GM23248 (cell line): Measurements from ENCODE around the genes STK26, FRMD7, GPC4 and CCDC160.

DNA sequence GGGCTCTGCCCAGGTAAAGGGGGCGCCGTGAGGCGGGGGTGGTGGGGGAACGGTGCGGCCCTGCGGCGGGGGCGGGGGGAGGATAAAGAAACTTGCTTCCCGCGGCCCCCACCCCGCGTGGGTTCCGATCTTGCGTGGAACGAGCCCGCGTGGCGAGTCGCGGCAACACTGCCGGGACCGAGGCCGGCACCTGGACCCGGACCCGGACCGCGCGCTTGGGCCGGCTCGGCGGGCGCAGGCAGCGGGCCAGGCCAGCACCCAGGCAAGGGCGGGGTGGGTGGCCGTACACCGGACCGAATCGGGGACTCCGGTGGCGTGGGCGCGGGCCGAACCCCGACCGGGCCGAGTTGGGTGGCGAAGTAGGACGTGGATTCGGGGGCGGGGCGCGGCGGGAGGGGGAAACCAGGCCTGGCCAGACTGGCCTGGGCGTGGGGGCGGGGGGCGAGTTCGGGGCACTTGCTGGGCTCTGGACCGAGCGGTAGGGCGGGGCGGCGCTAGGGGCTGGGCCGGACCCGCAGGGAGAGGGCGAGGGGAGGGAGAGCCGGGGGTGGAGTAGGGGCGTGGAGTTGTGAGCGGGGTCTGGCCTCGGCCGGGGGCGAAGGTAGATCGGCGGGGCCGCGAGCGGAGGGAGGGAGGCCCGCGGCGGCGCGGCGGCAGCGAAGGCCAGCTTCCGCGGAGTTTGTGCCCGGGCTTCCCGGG is 1.9 kb upstream of the BCORL1 start:
- RAMPAGE, long total RNA, result no peak

DNA sequence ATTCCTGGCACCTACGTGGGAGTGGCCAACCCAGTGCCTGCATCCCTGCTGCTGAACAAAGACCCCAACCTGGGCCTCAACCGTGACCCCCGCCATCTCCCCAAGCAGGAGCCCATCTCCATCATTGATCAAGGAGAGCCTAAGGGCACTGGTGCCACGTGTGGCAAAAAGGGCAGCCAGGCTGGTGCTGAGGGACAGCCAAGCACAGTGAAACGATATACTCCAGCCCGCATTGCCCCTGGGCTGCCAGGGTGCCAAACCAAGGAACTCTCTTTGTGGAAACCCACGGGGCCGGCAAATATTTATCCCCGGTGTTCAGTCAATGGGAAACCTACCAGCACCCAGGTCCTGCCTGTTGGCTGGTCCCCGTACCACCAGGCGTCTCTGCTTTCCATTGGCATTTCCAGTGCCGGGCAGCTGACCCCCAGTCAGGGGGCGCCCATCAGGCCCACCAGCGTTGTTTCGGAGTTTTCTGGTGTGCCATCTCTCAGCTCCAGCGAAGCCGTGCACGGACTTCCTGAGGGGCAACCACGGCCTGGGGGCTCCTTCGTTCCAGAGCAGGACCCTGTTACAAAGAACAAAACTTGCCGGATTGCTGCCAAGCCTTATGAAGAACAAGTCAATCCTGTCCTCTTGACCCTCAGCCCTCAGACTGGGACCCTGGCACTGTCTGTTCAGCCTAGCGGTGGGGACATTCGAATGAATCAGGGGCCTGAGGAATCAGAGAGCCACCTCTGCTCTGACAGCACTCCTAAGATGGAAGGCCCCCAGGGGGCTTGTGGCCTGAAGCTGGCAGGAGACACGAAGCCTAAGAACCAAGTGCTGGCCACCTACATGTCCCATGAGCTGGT is 32.7 kb downstream of the BCORL1 start:
- RAMPAGE, long total RNA, result no peak

DNA sequence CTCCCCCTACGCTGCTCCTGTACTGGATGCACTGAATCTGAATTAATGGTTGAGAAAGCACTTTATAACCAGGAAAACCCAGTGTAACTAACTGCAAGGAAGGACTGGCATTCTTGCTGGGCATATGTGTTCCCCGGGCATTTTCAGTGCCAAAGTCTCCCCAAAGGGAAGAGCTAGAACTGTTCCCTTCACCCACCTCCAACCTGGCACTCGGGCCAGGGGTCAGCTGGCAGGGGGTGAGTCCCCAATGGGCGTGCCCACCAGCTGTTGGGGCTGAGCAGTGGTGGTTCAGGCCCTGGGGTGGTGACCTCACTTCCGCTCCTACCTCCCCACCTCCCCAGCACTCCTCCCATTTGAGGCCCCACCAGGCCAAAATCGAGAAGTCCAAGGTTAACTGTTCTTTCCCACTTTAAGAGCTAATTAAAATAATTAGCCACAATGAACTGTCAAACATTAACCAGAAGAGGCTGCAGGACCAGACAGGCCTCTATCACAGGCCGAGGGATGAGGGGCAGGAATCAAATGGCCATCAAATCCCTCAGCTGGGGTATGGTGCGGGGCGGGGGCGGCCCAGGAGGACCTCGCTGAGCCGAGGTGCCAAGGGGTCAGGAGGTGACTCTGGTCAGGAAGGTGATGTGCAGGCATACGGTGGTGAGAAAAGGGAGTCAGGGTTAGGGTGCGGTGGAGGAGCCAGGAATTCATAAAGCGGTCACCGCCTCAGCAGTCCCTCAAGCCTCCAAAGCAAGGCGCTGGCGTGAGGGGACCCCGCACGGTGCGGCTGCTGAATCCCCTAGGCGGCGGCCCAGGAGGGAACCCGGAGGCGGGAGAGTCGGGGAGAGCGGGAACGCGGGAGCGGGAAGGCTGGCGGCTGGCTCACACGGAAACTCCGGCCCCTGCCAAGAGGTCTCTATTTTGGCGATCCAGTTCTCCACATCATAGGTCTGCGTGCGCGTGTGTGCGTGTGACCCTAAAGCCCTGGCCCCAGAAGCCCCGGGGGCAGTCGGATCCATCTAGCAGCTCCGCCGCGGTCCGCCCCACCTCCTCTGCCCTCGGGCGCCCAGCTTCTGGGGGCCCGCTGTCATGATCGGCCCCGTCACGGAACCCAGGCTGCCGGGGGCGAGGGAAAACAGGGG is 978 bp downstream of the ELF4 start:
- RAMPAGE, long total RNA, result no peak

DNA sequence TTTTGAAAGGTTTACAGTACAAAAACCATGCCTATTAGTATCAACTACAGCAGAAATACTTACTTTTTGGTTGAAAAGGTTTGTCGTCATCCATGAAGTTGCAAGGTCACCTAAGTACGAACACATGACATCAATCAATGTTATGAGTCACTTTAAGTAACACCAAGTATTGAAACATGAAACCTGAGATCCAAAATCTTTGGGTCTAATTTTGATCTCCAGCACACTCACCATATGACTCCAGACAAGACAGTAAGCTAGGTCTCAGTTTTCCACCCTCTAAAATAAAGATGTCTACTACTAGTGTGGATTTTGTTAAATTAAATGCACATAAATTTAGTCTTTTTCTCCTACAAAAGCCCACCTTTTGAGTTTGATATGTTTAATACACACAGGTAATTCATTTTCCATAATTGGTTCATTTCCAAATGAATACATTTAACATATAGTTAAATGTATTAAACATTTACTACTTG is 8.3 kb downstream of the ZNF280C start:
- RAMPAGE, long total RNA, result no peak

DNA sequence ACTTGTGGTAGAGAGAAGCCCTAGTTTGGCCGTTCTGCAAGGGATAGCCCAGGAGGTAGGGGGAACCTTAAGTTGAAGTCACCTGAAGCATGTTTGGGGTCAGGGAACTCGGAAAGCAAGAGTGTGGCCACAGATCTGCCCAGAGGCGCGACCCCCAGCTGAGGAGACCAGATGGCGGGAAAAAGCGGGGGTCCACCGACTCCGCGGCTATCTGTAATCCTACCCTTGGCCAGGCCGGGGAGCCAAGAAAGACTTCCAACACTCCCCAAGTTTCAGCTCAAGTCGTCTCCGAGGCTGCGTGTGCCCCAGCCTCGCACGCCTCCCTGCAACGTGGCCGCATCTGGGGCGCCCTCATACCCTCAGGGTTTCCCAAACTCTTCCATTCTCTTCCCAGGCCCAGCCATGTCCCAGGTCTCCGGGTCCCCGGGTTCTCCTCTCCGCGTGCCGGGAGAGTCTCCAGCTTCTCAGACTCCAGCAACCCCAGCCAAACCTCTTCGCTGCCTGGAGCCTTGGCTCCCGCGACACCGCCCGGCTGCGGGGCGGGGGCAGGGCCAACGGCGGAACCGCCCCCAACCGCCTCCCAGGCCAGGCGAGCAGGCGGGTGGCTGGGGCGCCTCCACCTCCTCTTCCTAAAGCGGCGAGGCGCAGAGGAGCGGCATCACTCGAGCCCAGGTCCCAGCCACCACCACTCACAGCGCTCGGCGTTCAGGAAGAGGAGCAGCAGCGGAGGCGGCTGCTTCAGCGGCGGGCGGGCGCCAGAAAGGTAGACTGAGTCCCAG is at the start of gene STK26:
STK26 (plus strand) TSS at position 658 of the 779 bp plus-strand sequence.
- RAMPAGE, long total RNA, result no peak

DNA sequence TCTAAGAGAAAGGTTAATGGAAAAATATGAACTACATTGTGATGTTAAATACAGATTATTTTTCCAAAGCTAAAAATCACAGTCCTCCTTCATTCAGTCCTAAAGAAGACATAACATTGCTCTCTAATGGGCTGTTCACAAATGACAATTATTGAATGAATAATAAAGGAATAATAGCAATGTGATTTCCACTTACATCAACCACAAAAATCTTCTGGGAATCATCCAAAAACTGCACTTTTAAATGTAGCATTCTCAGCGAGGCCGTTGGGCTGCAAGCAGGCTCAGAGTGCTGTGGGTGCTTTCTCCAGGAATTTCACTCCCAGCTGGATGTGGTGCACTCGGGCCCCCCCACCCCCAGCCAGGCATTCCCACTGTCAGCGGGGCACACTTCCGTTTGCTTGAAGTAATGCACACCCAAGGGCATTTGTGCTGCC is at the start of gene FRMD7:
FRMD7 (minus strand) TSS at position 429 of the 437 bp plus-strand sequence.
- RAMPAGE, long total RNA, result no peak

GRCh38 chrX:132206290-132206706 is 12.9 kb downstream of the RAP2C start:
- RAMPAGE, long total RNA, result no peak

GRCh38 chrX:133188763-133188962 is 29.5 kb downstream of the TFDP3 start:
- RAMPAGE, long total RNA, result no peak

DNA sequence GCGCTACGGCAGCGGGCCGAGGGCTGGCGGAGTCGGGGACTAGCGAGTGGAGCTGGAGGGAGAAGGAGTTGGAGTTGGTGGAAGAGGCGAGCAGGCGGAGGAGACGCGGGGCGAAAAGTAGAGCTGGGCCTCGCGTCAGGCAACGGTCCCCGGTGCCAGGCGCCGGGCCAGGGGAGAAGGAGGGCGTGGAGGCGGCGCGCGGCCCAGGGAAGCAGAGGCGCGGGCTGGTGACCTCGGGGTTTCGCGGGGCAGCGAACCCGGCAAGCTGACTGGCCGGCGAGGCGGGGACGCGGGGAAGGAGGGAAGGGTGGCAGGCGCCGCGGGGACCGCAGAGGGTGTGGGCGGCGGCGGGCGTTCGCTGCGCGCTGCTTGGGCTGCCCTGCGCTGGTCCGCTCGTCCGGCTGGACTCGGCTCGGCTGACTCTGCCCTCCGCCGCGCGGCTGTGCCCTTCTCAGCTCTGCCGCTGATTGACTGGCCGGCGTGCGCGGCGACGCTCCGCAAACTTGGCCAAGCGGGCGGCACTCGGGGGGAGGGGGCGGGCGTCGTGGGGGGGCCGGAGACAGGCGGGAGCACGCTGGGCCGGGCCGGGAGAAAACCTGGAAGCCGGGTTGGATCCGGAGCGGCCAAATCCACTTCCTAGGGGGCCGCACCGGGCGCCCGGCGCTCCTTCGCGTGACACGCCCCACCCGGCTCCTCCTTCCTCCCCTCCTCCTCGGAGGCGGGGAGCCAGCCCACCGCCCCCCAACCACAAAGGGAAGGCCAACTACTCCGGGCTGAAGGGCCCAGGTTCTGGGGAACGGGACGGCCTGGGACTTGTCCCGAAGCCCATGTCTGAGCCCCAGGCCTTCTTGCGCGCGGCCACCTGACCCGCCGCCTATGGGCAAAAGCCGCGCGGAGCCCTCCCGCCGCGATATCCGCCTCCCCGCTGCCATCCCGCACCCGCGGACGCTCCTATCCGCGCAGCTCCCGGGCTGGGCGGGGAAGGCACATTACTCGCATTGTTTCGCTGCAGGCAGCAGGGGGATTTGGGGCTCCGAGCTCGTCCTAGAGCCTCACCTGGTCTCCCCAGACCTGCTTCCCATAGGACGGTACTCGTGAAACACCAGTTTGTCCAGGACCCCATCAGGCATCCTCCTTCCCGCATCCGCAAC is at the start of gene GPC4:
GPC4 (minus strand) TSS at position 473 of the 1,151 bp plus-strand sequence.
- RAMPAGE, long total RNA, result no peak

- RAMPAGE, long total RNA, result no peak
Measured at GRCh38 chrX:133638221-133638635, 222.9 kb upstream of the GPC4 start.

GRCh38 chrX:134169430-134169781 is 67.6 kb upstream of the CCDC160 start:
- RAMPAGE, long total RNA, result no peak

GRCh38 chrX:134236710-134237739 is at the start of gene CCDC160:
Gene CCDC160, plus strand, starts transcription at chrX:134237182.
- RAMPAGE, long total RNA, result no peak

DNA sequence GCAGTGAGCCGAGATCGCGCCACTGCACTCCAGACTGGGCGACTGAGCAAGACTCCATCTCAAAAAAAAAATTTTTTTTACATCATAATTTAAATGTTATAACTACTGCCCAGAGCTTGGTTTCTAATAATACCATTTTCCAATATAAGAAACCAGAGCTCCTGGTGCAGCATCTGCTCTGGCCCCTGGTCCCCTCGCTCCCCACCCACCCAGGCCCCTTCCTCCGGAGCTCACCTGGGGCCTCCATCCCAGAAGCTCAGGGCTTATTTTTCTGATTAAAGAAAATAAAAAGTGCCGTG is 11.9 kb upstream of the HPRT1 start:
- RAMPAGE, long total RNA, result no peak

- RAMPAGE, long total RNA, result no peak
Measured at GRCh38 chrX:134547867-134548878, 88.2 kb downstream of the HPRT1 start.

- RAMPAGE, long total RNA, result no peak
Measured at GRCh38 chrX:134770668-134771686, 26.0 kb downstream of the PABIR2 start.

DNA sequence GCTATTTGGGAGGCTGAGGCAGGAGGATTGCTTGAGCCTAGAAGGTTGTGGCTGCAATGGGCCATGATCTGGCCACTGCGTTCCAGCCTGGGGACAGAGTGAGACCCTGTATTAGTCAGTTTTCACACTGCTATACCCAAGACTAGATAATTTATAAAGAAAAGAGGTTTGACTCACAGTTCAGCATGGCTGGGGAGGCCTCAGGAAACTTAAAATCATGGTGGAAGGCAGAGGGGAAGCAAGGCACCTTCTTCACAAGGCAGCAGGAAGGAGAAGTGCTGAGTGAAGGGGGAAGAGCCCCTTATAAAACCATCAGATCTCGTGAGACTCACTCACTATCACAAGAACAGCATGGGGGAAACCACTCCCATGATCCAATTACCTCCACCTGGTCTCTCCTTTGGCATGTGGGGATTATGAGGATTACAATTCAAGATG is 31.9 kb upstream of the MOSPD1 start:
- RAMPAGE, long total RNA, result no peak

DNA sequence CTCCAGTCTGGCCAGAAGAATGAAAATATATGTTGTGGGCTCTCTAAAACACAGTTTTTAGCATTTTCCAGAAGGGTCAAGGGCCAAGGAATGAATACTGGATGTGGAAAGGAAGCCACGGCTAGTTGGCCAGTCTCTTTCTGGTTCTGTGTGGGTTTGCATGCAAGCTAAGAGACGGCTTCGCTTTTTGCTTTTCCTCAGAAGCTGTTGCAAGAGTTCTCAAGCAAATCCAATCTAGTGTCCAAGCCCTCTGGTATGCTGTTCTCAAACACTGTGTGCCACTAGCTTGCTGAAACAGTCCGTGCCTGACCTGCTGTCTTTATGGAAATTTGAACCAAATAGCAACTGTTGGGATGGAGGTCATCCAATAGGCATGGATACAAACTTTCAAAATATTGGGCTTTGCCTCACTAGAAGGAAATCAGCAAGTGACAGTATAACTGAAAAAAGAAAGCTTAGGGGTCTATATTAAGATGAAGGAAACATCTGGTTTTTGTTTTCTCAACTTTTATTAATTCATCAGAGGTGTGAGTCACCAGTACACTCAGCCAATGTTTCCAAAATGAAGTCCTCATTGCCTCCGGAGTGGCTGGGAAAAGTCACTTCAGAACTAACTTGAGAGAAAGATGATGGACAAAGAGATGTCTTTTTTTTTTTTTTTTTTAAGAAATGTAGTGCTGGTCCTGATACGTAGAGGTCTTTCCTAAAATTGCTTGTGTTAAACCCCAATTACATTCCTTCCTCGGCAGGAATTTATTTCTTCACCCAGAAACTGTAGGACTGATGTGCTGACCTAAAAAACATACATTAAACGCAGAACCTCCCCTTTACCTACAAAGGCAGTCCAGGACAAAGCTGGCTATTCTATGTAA is 70.6 kb downstream of the SLC9A6 start:
- RAMPAGE, long total RNA, result no peak

DNA sequence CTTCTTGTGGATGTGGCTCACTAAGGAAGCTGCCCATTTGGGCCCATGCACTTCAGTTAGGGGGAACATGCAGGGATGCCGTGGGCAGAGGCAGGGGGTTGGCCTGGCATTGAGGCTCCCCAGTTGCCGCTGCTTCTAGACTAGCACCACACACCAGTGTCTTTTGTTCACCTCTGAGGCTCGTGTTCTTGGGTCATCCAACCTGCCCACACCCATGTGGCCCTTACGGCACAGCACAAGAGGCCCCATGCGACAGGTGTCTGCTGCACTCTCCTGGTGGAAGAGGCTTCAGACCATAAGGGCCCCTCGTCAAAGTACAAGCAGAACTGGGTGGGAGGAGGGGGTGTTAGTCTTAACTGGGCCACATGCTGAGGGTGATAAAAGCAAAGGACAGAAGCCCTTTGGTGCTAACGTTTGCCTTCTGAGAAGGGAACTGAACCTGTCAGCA is 15.0 kb downstream of the FHL1 start:
- RAMPAGE, long total RNA, result no peak

DNA sequence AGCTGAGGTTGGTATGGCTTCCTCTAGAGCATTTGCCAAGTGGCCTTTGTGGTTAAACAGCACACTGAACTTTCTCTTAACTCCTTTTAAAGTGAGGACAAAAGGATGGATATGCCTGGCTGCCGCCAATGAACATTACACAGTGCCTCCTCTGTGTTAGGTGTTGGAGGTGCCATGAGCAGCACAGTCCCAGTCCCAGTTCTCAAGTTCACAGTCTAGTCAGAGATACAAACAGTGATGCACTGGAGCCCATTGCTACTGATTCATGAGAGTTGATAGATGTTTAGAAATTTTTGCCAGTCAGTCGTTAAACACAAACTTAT is 54.5 kb downstream of the VGLL1 start:
- RAMPAGE, long total RNA, result no peak

GRCh38 chrX:136666038-136667260 is 18.5 kb downstream of the CD40LG start:
- RAMPAGE, long total RNA, result no peak